ENCODE results near the gene ELL.

GRCh38 chr19:17747192-17748077 lies 3.8 kb upstream of the FCHO1 start:
- PRO-cap, 2 experiments, result no peak in any of the 2 experiments

- PRO-cap, 2 experiments, result peak in 1 of 2 experiments; most common plus-strand start chr19:17796776 (in 1)
Observed at GRCh38 chr19:17796287-17797117, 1.6 kb downstream of the B3GNT3 start.

GRCh38 chr19:17824150-17824801 lies 3.0 kb upstream of the INSL3 start:
- PRO-cap, 2 experiments, result no peak in any of the 2 experiments

GRCh38 chr19:17861346-17861750 lies 1.6 kb downstream of the RPL18A start:
- PRO-cap, 2 experiments, result no peak in any of the 2 experiments

- PRO-cap, 2 experiments, result peak in 2 of 2 experiments; most common plus-strand start chr19:17948028 (in 2); most common minus-strand start chr19:17948289 (in 1)
Observed at GRCh38 chr19:17947938-17948537, 15.2 kb downstream of the CCDC124 start.

DNA sequence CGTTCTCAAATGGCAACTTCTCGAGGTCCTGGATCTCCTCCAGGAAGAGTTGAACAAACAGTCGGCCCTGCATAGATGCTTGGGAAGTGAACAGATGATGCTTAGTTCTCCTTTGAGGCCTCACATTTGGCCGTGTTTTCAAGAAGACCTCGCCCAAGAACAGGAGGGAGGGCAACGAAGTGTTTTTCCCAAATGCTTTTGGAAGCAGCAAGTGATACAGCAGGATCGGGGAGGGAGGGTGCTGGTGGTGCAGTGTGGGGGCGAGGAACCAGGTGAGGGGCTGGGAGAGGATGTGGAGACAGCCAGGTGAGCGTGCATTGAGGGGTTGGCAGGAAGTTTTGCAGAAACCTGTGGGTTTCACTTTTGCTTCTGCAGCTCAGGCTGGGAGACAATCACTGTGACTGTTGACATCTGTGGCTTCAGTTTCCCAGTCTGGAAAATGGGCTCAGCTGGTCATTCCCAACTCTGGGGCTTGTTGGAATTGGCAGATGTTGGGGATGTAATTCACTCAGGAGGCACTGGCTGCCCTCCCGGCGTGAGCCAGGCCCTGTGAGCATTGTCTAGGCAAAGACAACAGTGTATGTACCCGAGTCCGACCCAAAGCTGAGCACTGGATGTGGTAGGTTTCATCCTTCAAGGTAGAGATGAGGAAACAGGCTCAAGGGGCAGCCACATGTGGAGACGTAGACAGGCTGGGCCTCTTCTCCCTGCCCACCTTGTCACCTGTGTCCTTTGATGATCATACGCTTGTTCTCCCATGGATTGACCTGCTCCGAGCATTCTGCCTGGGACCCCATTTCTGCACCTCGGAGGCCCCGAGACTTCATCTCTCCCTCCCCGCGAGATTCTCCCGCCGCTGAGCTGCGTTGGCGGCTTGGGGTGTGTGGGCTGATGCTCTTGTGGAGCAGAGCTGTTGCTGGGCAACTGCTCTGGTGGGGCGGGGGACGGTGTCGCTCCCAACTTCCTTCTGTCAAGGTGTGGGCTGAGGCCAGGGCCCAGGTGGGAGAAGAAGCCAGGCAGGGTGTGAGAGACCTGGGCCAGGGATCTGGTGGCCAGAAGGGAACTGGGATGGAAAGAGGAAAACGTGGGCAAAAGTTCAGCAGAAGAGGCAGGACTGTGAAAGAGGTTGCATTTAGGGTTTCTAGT lies 21.9 kb downstream of the MAST3 start:
- PRO-cap, 2 experiments, result no peak in any of the 2 experiments

DNA sequence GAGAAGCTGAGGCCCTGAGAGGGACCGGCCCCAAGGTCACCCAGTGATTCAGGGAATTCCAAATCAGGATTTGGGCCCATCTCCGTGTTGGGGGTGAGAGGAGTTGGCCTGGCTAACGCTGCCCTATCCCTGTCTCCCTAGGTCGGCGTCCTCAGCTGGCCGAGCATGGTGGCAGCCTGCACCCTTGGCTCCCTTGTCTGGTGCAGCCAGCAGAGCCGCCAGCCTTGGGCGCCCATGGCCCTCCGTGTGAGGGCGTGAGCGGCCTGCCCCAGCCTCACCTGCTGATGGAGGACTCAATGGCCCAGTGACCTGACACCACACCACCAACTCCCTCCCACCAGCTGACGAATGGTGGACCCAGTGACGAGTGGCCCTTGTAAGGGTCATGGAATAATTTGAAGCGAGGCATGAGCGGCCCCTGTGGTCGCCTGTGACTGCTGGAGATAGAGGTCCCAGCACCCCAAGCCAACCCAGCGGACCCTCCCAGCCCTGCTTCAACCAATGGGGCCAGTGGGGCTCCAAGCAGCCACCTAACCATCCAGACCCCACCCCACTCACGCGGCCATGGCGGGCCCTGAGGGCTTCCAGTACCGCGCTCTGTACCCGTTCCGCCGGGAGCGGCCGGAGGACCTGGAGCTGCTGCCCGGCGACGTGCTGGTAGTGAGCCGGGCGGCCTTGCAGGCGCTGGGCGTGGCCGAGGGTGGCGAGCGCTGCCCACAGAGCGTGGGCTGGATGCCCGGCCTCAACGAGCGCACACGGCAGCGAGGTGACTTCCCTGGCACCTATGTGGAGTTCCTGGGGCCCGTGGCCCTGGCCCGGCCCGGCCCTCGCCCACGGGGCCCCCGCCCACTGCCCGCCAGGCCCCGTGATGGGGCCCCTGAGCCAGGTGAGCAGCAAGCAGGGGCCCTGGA lies 2.6 kb downstream of the PIK3R2 start:
- PRO-cap, 2 experiments, result no peak in any of the 2 experiments

DNA sequence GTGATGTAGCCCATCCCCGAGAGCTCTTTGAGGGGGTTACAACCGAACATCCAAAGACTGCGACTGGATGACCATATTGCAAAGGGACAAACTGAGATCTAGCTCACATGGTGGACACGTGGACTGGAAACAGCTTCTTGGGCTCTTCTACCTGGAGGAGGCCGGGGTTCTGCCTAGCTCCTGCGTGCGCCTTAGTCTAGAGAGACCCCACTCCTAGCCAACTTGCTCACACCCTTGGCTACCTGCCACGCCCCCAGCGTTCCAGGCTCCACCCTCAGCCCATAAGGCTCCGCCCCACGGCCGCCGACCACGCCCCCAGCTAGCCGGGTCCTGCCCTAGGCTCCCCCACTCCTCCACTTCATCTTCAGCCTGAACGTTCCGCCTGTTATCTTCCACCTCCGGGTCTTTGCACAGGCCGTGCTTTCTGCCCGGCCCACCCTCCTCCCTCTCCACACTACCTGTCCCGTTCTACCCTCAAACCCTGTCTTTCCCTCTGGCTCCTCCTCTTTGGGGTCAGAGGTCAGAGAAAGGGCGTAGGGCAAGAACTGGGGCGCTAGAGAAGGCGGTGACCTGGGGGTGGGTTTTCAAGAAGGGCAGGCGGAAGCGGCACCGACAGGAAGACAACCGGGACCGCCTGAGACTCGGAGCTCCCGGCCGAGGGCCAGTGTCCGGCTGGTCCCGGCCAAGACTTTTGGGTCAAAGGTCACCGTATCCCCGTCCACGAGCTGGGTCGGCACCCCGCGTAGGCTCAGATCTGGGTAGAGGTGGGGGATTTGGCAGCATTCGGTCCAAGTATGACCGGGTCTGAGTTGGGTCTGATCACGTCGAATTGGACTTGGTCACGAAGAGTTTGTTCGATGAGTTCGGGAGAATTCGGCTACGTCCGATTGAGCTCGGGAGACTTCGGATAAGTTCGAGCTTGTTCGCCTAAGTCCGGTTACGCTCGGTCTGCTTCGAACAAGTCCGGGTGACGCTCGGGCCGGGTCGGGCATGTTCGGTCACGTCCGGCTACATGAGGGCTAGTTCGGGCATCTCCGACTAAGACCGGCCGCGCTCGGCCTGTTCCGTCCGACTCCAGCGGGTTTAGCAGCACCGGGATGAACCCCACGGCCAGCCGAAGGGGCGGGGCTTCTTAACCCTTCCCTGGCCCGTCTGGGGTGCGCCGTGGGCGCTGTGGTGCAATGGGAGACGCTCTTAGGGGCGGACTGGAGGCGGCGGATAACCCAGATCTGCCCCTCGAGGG lies 2.2 kb downstream of the PDE4C start:
- PRO-cap, 2 experiments, result peak in 1 of 2 experiments; most common plus-strand start position 361 of the sequence (in 1)

DNA sequence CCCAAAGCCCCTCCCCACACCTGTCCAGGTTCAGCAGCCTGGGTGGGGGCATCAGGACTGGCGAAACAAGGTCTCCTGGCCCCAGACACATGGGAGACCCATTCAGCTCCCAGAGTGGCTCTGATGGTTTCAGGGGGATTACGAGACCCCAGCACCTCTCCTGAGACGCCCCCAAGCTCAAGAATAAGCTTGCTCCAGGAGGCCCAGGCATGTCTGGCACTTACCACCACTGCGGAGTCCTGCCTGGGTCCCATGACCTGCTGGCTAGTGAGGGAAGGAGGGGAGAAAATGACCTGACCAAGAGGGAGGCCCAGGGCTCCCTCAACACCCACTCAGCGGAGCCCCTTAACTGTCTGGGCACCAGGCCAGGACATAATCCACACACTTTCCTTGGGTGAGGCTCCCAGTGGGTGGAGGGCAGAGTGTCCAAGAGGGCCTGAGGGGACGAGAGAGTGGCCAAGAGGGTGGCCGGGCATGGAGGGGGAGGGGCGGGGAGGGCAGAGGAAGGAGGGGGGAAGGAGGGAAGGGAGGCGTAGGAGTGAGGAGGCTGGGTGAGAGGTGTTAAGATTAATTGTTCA lies 21.8 kb upstream of the PDE4C start:
- PRO-cap, 2 experiments, result no peak in any of the 2 experiments

GRCh38 chr19:18264063-18265128 lies 9.9 kb downstream of the IQCN start:
- PRO-cap, 2 experiments, result no peak in any of the 2 experiments

- PRO-cap, 2 experiments, result no peak in any of the 2 experiments
Observed at GRCh38 chr19:18287852-18288656, 6.6 kb upstream of the JUND start.

GRCh38 chr19:18306040-18306662 lies 16.7 kb downstream of the LSM4 start:
- PRO-cap, 2 experiments, result no peak in any of the 2 experiments

DNA sequence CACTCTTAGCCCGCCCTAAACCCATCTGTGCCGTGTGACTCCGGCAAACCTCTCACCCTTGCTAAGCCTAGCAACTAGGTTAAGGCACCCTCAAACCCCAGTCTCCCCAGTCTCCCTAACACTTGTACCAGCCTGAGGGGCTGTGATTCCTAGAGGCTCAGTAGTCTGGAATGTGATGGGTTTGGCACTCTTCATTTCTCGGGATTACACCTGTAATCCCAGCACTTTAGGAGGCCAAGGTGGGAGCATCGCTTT lies 1.0 kb downstream of the GDF15 start:
- PRO-cap, 2 experiments, result no peak in any of the 2 experiments

DNA sequence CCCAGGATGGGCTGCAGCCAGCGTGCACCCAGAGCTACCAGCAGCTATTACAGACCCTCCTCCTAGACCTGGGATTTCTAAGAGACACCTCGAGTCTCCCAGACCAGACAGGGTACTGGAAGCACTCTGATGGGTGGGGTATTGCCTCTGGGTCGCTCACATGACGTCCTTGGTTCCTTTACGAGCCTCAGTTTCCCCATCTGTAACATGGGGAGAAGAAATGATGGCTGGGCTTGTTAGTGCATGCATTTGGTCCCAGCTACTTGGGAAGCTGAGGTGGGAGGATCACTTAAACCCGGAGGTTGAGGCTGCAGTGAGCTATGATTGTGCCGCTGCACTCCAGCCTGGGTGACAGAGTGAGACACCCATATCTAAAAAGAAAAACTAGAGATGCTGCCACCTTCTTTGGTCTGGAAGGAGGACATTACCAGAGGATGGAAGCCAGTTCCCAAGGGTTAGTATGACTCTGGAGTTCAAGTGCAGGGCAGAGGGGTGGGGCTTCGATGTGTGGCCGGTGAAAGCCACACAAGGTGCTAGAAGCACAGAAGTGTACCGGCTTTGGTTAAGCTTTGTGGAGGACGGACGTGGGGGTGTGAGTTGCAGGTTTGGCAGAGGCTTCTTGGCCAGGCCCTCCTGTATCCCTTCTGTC lies 5.0 kb upstream of the SSBP4 start:
- PRO-cap, 2 experiments, result no peak in any of the 2 experiments

- PRO-cap, 2 experiments, result no peak in any of the 2 experiments
Observed at GRCh38 chr19:18455894-18456231, 17.9 kb upstream of the ISYNA1 start.

DNA sequence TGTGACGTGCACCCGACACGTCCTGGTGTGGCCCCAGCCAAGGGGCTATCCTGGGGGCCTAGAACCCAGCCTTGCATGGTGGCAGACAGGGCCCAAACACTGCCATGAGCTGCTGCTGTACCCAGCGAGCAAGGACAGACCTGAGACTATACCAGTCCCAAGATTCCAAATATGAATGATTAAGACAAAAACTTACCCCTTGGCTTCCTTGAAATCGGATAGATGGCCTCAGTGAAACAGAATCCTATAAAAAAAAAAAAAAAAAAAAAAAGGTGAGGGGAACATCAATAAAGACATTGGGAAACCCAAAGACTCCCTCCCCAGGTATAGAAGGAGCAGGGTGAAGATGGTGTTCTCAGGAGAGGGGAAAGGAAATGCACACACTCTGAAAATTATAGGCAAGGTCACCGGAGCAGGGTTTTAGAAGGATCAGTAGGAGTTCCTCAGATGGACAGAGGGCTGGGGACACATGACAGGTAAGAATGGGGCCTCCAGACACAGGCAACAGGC lies 34.8 kb upstream of the ISYNA1 start:
- PRO-cap, 2 experiments, result no peak in any of the 2 experiments

DNA sequence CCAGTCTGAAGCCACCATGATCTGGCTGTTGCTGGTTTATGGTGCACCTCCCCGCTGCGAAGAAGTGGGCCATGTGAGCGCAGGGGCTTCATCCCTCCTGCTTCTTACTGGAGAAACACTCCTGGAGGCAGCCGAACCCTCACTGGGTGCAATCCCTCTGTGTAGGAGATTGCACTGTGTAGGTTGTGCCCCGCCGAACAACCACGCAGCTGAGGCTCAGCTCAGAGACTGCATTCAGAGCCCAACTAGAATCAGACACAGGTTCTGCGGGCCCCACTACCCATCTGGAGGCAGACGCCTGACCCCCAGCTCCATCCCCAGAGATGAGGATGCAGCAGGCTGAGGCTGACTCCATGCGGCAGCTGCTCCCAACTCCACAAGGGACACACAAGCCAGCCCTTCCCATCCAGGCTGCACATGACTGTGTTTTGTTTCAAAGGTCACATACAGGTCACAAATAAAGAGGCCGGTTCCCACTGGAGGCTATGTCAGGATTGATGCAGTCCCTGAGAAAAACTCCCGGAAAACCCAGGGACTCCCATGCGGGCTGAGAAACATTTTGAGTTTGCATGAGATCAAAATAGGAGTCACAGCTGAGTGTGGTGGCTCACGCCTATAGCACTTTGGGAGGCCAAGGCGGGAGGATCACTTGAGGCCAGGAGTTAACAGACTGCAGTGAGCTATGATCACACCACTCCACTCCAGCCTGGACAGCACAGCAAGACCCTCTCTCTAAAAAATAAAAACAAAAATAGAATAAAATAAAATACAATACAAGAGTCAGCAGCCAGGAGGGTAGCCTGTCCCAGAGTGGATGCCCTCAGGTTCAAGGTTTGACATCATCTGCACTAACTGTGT lies 14.1 kb downstream of the ELL start:
- PRO-cap, 2 experiments, result no peak in any of the 2 experiments

DNA sequence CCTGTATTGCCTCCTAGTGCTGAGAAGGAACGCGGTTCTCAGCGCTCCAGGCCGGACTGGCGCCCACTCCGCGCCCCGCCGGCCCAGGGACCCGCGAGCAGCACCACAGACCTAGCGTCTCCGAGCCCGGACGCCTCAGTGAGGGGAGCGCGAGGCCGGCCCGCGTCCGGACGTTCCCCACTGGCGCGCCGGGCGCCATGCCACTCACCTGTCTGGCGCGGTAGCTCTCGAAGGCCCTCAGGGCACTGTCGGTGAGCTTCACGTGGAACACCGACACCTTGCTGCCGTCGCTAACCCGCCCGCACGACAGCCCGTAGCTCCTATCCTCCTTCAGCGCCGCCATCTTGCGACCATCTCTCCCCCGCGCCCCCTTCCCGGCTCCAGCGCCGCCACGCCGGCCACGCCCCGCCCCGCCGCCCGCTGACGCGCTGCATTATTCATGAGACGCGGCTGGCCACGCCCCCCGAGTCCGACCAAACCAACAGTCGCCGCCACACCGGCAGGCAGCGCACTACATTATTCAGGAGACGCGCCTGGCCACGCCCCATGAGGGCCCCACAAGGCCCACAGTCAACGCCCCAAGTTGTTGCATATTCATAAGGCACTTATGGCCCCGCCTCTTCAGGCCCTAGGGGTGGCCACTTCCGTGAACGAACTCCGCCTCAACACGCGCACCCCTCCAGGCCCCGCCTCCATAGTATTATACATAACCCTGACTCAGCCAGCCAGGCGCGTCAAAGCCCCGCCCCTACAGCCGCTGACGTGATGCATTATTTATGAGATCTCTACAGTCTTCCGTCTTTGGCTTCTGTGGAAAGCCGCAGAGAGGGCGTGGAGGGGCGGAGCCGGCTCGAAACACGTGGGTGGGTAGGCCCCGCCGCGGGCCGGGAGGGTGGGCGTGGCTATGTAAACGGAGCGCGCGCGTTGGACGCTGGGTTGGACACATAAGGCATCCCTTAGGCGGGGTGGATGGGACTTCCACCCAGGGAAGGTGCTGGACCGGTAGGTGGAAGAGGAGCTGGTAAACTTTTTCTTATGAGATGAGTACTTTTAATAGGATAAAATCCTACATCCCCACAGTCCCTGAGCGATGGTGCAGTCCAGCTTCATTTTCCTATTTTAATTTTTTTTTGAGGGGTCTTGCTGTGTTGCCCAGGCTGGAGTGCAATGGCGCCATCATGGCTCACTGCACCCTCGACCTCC lies at the start of gene ELL:
Gene ELL, minus strand, starts transcription at position 358 of the 1,203 bp plus-strand sequence.
- PRO-cap, 2 experiments, result peak in 2 of 2 experiments; most common minus-strand start position 354 of the sequence (in 2)

DNA sequence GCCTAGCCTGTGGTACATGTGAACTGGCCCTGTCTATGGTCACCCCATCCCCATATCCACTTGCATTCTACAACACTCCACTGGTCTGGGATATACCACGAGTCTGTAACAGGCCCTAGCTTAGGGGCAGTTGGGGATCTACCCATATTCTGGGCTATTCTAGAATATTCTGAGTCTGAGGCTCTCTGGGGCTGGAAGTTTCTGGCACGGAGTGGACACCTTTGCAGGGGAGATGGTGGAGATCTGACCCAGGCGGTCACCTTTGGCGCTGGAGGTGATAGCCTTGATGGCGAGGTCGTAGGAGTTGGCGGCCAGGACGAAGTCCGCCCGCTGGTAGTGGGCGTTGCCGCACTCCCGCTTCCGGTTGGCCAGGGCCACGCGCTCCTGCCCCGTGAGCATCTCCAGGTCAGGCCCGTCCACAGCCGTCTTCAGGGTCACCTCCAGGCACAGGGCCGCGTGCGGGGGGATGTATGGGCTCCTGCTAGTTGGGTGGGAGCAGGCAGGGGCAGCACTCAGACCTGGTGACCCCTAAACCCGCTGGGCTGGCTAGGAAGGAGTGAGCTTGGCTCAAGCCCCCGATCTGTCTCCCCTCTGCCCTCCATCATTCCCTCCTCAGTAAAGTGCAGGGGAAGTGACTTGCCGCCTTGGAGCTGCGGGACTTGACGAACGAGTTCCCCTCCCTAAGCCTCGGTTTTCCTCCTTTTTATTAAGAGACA lies 5.3 kb downstream of the FKBP8 start:
- PRO-cap, 2 experiments, result no peak in any of the 2 experiments

GRCh38 chr19:18542663-18543349 lies 567 bp downstream of the FKBP8 start:
- PRO-cap, 2 experiments, result peak in 2 of 2 experiments; most common plus-strand start chr19:18543145 (in 1); most common minus-strand start chr19:18543066 (in 2)